ENCODE measurements around the gene ROBO4.

- RRBS, 2 experiments: no CpG with 5 or more reads among the region's 8 CpGs
Observed at GRCh38 chr11:124878183-124878703, 13.0 kb downstream of the ROBO3 start.

GRCh38 chr11:124895142-124895980 lies 2.3 kb downstream of the ROBO4 start:
- RRBS, 2 experiments: 84 to 89% methylated on average over 4 to 8 of the region's 22 CpGs

DNA sequence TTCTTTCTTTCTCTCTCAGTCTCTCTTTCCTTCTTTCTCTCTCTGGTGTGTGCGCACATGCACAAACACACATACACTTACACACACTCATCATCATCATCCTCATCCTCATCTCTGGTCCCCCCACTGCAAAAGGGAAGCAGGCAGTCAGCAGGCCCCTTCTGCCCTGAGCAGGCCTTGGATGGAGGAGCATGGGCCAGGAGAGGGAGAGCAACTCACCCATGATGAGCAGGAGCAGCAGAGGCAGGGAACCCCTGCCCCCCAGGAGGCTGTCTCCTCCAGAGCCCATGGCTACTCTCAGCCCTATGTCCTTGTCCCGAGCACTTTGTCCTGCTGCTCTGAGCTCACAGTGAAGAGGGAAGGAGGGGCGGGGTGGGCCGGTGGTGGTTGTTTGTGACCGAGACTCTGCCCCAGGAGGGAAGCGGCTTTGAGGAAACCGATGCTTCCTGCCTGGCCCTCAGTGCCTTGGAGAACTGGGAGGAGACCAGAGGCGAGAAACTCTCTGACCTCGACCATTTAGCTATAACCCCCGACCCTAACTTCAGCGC lies at the start of gene ROBO4:
ROBO4 (minus strand) TSS at position 359 of the 548 bp plus-strand sequence.
- RRBS, 2 experiments: no CpG with 5 or more reads among the region's 11 CpGs

DNA sequence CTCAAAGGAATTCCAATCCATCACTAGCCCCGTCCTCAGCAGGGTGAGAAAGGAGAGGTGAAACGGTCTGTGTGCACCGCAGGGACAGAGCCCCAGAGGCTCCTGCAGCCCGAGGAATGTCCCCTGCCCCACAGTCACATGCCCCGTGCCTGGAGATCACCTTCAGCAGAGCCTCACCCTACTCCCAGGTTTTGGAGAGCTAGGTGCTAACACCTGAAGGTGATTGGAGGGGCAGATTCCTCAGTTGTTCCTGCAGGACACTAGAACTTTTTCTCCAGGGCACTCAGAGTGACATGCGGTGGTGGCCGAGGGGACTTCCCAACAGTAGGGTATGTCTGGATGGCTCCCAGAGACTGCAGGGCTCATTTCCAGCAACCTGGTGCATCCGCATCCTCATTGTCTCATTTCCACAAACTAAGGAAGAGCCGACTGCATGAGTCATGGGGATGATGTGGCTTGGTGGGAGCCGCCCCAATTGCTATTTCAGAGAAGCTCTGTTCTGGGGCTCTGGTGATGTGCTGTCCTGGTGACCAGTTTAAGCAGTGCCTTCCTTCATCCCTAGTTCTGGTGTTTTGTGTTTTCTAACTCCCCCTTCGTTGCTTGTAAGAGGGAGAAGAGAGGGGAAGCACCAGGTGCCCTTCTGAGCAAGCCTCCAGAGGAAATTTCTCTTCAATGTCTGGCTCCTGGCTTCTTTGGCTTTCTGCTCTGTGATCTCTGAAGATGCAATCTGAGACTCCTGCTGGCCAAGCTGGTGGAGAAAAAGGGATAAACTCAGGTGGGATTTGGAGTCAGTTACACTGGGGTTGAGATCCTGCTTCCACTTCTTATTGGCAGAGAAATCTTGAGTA lies 2.8 kb upstream of the ROBO4 start:
- RRBS, 2 experiments: no CpG with 5 or more reads among the region's 11 CpGs

DNA sequence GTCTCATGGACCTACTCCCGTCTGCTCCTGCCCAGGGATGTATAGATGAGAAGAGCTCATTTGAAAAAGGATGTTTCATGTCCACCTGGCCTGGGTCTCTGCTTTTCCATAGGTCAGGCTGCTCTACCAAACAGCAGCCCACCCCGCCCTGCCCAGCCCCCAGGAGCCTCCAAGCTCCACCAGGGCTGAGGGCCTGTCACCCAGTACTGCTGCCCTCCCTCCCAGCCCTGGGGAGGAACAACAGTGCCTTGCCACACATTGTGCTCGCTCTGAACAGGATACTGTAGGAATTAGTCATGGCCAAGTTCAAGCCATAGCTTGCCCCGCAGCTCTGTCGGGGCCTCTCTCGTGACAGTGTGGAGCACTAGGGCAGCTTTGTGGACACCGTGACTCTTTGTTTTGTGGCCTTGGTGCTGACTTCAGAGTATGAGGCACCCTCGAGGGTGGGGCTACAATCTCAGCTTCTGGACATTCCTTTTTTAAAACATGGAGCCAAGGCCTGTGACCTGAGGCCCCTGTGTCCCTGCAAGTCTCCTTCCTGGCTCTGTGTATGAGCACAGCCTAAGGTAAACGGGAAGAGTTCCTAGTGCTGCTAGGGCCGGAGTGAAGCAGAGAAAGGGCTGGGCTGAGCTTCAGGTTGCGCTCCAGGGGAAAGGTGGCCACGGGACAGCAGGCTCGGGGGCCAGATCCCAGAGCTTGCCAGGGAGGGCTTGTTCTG lies 19.9 kb downstream of the SLC37A2 start:
- RRBS, 2 experiments: no CpG with 5 or more reads among the region's 13 CpGs

- RRBS, 2 experiments: no CpG with 5 or more reads among the region's 9 CpGs
Observed at GRCh38 chr11:125102499-125103125, 8.8 kb downstream of the TMEM218 start.

DNA sequence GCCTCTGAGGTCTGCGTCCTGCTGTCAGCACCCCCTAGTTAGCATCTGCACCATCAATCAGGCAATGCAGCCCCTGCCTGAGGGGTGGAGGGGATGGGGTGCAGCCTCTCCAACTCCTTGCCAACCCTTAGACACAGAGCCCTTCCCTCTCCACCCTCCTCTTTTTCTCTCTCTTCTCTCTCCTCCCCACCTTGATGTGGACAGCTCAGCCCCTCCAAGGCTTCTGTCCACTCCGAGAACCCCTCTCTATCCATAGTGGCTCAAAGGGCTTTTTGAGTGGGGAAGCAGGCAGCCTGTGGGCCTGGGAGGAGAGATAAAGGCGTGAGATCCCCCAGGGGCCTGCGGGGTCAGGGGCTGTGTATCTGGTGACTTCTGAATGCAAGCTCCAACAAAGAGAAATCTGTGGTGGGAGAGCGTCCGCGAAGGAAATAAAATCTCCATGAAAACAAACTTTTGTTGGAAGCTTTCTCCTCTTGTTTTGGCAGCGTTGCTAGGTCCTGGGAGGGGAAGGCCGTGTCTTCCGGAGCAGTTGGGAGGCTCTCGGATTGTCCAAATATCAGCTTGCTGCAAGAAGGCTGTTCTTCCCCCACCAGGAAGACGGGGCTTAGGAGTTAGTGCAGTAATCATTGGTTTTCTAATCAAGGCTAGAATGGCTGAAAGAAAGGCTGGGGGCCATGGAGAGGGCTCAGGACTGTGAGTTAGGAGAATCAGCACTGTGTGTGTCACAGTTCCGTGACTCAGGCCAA lies 50.2 kb downstream of the PKNOX2 start:
- RRBS, 2 experiments: no CpG with 5 or more reads among the region's 13 CpGs

GRCh38 chr11:125236028-125236411 lies 71.5 kb downstream of the PKNOX2 start:
- RRBS, 2 experiments: no CpG with 5 or more reads among the region's 18 CpGs

DNA sequence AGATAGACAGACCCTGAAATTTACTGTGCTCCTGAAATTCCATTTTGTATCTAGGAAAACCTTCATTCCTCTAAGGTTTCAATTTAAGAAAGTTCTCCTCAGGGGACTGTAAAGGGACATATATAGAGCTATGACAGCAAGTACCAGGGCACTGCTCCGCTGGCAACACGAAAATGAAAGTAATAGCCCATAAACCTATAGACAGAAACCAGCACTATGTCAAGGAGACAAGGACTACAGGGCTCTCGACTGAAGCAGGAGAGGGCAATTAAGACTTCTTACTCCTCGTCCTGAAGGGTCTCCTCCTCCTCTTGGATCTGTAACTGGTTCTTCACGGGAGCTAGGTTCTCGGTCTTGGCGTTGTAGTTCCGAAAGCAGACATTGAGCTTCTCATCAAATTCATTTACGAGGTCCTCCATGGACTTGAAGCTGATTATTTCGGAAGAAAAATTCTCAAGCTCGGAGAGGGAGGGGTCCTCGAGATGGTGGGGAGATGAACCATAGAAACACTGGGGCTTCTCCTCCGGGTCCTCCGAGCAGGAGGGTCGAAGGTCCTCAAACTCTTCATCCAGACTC lies 6.8 kb downstream of the FEZ1 start:
- RRBS, 2 experiments: no CpG with 5 or more reads among the region's 15 CpGs

GRCh38 chr11:126132155-126132719 lies 69.6 kb upstream of the CDON start:
- RRBS, 2 experiments: no CpG with 5 or more reads among the region's 5 CpGs

GRCh38 chr11:126139387-126139880 lies 72.0 kb downstream of the RPUSD4 start:
- RRBS, 2 experiments: no CpG with 5 or more reads among the region's 7 CpGs

GRCh38 chr11:126282084-126282697 lies 702 bp upstream of the TIRAP start:
- RRBS, 2 experiments: no CpG with 5 or more reads among the region's 22 CpGs

GRCh38 chr11:126328321-126329109 lies 24.7 kb downstream of the DCPS start:
- RRBS, 2 experiments: 6 to 11% methylated on average over 2 of the region's 17 CpGs

DNA sequence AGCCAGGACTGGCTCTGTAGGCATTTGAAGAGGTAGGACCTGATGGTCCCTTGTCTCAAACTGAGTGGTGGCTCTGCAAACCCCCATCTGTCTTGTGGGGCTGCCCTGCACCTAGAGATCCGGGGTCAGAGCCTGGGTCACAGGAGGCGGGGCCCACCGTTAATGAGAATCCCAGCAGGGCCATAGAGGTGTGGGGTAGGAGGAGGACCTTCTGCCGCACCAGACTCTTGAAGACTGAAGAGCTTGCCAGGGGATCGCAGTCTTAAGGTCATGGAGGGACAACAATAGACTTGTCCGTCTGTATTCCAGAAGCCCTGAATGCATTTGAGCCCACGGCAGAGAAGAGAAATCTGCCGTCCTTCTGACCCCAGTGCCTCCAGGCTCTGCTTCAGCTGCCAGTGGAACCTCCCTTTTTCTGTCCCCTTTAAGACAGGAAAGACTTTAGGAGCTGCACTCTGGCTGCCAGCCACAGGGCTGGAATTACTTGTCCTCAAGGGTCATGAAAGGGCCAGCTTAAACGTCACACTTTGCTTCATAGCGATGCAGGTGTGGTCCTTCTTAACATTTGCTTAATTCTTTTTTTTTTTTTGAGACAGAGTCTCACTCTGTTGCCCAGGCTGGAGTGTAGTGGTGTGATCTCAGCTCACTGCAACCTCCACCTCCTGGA lies 15.6 kb upstream of the ST3GAL4 start:
- RRBS, 2 experiments: no CpG with 5 or more reads among the region's 10 CpGs

DNA sequence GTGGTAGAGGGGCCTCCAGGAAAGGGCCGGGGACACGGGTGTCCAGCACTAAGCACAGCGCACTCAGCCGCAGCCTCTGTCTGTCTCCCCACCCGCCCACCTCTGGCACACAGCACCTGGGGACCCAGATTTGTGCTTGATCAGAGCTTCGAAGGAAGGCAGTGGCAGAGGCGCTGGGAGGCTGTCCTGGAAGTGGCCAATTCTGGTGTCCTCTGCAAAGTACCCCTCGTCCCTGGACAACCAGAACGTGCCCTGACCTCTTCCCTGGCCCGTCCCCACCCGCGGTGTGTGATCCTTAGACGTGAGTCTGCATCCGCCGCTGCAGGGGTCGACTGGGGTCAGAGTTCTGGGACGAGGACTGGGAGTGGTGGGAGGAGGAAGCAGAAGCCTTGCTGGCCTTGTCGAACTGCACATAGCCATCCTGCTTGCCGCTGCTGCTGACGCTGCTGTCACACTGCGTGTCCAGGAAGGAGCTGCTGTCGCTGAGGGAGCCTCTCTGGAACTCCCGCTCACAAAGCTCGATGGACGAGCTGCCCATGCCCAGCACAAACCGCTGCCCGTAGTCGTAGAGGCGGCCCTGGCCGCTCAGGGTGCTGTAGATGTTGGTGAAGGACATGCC lies 68.9 kb downstream of the ST3GAL4 start:
- RRBS, 2 experiments: no CpG with 5 or more reads among the region's 30 CpGs

DNA sequence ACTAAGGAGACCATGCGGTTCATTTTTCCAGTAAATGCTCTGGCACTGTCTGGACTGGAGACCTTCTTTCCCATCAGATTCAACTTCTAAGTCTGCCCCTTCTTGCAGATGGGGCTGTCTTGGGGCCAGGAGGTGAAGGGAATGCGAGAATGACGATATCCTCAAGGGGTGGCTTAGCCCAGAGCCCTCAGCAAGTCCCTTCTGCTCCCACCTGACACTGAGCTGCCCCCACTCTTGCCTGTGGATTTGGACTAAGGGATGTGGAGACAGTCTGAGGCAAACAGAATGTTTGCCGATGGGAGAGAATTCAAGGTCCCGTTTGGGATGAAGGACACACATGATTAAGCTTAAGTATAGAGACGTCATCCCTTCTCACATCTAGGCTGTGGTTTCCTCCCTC lies 71.3 kb downstream of the ST3GAL4 start:
- RRBS, 2 experiments: no CpG with 5 or more reads among the region's 6 CpGs

DNA sequence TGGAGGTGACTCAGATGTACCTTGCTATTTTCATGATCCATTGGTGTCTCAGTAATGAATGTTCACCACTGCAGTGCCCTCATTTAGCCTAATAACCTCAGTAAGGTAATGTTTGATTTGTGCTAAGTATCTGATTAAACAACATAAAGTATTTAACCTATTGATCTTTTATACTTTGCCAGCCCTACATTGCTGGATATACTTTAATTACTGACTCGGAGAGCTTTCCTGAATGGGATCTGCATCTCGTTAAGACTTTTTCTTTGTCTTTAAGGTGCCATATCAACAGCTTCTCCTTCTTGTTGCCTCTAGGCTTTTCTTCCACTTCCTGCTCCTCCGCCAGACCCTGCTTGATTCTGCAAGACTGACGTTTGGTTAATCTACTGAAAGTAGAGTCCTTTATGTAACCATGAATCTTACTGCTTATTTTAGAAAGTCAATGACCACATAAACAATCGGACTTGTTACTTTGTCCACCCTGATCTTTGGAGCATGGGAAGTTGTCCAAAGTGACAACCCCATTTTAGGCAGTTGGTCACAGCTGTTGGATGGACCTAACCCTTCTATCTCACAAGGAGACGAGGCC lies 303.0 kb downstream of the ST3GAL4 start:
- RRBS, 2 experiments: no CpG with 5 or more reads among the region's 6 CpGs

- RRBS, 2 experiments: no CpG with 5 or more reads among the region's 18 CpGs
Observed at GRCh38 chr11:126990268-126990833, 10.2 kb downstream of the KIRREL3 start.

DNA sequence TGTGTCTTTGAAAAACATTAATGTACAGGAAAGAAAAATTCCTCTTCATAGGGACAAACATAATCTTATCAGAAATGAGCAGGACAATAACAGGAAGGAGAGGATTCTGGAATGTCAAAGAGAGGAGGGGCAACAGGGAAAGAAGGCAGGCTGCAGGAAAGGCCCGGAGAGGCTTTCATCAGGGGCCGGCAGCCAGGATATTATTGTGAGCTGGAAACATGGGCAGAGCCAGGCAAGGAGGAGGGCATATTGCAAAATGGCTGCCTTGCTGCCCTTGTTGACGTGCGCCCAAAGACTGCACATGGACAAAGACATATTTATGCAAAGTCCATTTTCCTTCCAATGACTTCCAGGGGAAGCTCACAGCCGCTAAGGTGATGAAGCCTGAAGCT lies 433.7 kb downstream of the ETS1 start:
- RRBS, 2 experiments: no CpG with 5 or more reads among the region's 5 CpGs

DNA sequence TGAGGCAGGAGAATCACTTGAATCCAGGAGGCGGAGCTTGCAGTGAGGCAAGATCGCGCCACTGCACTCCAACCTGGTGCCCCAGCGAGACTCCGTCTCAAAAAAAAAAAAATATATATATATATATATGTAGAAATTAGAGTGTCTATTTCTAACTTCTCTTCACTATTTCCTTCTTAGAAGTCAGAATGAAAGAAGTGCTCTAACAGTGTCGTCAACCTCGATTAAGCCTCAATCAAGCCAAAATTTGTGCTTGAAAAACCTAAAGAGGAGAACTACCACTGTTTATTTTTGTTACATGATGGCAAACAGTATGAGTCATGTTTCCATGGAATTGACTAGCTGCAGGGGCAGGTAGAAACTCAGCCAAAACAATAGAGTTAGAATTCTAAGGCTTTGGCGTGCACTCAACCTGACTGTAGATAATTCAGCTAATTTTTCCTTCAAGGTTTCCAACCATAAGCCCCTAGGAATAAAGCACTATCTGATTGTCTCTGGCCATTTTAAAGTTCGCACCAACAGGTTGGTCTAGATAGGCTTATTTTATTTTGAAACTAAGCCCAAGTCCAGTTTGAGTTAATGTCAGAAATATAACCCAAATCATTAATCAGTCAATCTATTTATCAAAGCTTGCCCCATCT lies 415.9 kb downstream of the ETS1 start:
- RRBS, 2 experiments: no CpG with 5 or more reads among the region's 9 CpGs